Endometrial microvascular endothelial cells (primary cell): ENCODE results near the gene C12orf40.

DNA sequence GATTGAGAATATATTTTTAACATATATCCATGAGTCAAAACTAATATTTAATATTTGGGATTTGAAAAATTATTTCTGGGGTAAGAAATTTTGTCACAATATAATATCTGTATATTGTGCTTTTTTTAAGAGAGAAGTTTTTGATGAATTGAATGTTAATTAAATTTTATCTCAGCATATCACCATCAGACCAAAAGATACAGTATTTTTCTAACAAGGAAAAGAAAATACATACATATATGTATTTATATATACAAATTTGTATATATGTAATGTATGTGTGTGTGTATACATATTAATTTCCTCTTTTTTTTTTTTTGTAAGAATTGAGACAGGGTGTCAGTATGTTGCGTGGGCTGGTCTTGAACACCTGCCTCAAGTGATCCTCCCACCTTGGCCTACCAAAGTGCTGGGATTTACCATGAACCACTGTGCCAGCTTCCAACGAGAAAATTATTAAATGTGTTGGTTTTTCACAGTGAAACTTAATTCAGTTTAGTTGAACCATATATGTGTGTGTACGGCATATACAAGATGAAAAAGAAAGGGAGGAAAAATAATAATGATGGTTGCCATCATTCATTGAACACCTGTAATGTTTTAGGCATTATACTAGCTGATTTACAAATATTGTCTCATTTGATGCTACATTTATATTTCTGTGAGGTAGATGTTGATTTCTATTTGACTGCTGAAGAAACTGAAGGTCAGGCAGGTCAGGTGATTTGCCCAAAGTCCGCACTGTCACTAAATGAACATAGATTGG, 10.3 kb downstream of the ALG10 start:
- RAMPAGE, long total RNA, result no peak

GRCh38 chr12:34335876-34336366, 313.6 kb downstream of the ALG10 start:
- RAMPAGE, long total RNA, result no peak

DNA sequence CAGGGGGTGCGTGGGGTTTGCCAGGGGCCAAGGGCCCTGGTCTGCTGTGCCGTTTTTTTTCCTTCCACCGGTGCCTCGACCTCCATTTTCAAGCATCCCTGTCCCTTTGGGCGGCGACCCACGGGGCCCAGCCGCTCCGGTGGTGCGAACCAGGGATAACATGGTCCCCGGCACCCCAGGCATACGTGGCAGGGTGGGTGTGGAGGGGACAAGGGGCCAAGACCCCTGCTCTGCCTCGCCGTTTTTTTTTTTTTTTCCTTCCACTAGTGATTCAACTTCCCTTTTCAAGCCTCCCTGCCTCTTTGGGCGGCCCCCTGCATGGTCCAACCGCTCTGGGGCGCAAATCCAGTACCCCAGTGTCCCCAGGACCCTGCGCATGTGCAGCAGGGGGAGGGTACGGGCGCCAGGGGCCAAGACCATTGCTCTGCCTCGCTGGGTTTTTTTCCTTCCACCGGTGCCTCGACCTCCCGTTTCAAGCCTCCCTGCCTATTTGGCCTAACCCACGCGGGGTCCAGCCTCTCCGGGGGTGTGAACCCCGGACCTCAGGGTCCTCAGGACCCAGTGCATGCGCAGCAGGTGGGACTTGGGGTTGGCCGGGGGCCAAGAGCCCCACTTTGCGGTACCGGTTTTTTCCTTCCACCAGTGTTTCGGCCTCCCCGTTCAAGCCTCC, 327.0 kb downstream of the ALG10 start:
- RAMPAGE, long total RNA, result no peak

DNA sequence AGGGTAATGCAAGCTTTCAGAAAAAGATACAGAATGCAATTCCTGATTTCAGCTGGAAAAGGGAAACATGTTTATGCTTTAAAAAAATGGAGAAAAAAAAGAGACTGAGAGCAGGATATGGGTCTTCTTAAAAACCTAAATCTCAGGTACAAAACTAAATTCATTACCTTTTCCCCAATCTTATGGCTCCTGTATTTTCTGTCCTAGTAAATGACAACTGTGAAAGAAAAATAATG, 23.7 kb downstream of the CPNE8 start:
- RAMPAGE, long total RNA, result no peak

- RAMPAGE, long total RNA, result no peak
Observed at GRCh38 chr12:39327569-39327910, 115.4 kb downstream of the KIF21A start.

DNA sequence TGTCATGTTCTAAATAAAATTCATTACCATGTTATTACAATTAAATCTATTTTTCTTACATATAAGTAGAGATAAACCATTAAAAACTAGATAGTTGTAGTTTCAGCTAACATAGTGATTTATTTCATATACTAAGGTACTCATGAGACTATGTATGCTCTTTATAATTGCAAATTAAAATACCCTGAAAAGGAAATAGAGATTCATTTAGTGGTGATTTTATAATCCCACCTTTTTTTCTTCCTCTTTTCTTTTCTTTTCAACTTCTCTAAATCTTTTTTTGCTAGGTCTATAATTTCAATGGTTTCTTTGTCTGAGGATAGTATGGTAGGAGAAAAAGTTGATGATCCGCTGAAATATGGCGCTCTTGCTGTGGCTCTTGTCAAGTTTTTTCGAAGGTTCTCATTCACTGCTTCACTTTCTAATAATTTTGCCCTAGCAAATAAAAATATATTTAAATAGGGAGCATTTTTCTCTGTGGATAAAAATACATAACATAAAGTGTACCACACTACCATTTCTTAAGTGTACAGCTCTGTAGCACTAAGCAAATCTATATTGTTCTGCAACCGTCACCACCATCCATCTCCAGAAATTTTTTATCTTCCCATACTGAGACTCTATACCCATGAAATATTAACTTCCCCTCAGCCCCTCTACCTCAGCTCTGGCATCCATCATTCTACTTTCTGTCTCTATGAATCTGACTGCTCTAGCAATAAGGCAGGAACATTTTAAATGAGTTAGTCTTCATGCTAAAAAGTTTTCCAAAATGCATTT, 91.2 kb downstream of the KIF21A start:
- RAMPAGE, long total RNA, result no peak

- RAMPAGE, long total RNA, result no peak
Observed at GRCh38 chr12:39441761-39442265, 1.1 kb downstream of the KIF21A start.

- RAMPAGE, long total RNA, result no peak
Observed at GRCh38 chr12:39467359-39467925, 24.5 kb upstream of the KIF21A start.

DNA sequence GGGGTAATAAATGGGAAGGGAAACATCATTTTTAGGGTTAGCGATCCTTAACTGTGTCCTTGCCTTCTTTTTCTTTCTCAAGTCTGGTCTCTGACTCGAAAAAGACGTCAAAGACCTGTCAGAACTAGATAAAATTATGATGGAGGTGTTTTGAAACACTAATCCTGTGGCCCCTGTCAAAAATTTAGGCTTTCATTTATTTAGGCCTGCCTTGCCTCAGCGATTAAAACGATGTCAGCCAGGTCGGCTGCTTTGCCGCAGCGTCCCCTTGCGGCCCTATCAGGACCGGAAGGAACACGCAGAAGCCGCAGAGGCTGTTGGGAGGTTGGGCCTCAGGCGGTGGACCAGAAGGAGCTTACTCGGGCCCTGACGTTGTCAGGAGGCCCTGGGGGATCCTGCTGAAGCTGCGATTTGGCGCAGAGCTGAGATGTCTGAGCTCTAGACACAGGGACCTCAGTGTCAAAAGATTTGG, at the start of gene C12orf40:
Gene C12orf40 (plus strand): TSS at position 323 of the 472 bp plus-strand sequence.
- RAMPAGE, long total RNA, result no peak

- RAMPAGE, long total RNA, result no peak
Observed at GRCh38 chr12:39831844-39832500, 206.0 kb downstream of the C12orf40 start.

- RAMPAGE, long total RNA, result no peak
Observed at GRCh38 chr12:39978520-39978938, 127.4 kb downstream of the SLC2A13 start.

DNA sequence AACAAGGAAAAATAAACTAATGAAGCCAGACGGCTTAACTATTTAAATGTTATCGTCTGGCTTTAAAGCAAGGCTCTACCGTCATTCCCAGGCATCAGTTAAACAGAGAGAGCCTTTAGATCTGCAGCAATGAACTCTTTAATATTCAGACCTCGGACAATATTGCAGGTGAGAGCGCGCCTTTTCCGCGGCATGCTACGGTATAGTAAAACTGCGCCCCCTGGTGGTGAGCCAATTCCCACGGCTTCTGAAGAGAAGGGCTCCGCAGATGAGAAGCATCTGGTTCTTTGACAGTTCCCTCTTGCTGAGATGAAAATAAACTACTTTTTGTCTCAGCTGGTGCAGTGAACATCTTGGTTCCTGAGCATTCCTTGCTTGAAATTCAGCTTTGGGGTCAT, 1.6 kb upstream of the SLC2A13 start:
- RAMPAGE, long total RNA, result no peak

GRCh38 chr12:40137091-40137627, 31.3 kb upstream of the SLC2A13 start:
- RAMPAGE, long total RNA, result no peak

DNA sequence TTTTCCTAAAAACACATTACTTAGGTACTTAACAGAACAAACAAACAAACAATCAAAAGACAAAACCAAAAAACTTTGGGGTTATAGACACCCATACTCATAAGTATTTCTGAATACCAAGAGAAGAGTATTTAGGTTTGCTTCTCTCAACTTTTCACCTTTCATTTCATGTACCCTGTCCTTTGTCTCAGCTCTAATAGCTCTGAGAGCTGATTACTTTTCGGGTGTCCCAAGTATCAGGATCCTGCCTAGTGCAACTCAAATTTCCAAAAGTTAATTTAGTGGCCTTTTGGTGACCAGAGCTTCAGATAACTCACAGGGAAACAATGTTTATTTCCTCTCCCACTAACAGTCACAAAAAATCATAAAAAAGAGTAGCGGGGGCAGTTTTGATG, 826 bp upstream of the LRRK2 start:
- RAMPAGE, long total RNA, result no peak

GRCh38 chr12:40293000-40293420, 68.2 kb downstream of the LRRK2 start:
- RAMPAGE, long total RNA, result no peak

GRCh38 chr12:40321897-40322555, 97.2 kb downstream of the LRRK2 start:
- RAMPAGE, long total RNA, result no peak

DNA sequence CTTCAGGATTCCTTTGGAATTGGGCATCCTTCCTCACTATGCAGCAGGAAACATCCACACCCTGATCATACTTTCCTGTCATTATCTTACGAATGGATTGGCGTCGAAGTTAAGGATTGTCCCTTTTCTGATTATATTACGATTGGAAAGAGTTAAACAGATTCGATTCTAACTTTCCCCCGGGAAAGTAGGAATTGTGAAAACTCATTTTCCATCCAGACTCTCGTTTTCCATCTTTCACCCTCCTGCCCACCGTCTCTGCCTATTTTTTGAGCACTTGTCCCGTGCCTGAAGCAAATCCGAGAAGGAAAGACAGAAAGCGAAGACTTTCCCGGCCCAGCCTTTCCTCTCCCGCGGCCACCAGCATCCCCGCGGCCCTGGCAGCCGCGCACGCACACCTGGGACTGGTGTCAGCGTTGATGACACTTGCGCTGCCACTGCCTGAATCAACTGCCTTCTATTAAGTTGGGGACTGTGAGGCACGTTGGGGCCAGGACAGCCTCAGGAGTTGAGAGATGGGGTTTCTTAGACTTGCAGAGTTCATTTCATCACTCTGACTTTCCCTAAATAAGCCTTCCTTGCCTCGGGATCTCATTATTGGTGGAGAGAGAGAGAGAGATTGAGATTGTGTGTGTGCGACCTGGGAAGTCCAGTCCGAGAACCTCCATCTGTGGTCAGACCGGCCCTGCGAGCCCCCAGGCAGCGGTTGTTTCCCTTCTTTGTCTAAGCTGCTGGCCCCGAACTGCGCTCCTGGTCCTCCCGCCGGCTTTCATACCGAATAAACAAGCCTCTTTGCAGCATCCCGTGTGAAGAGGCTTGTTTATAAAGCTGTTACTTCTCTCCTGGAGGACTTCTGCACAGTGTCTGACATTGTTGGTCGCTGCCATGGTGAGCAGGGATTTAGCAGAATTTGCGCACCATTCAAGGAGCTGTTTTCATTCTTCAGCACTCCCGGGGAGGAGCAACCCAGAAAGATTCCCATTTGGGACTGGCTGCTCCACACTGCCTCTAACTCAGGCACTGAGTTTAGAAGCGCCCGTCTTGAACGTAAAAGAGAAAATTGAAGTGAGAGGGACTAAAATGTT, 1.4 kb downstream of the PDZRN4 start:
- RAMPAGE, long total RNA, result no peak

GRCh38 chr12:41332283-41332902, 144.3 kb downstream of the PDZRN4 start:
- RAMPAGE, long total RNA, result no peak

DNA sequence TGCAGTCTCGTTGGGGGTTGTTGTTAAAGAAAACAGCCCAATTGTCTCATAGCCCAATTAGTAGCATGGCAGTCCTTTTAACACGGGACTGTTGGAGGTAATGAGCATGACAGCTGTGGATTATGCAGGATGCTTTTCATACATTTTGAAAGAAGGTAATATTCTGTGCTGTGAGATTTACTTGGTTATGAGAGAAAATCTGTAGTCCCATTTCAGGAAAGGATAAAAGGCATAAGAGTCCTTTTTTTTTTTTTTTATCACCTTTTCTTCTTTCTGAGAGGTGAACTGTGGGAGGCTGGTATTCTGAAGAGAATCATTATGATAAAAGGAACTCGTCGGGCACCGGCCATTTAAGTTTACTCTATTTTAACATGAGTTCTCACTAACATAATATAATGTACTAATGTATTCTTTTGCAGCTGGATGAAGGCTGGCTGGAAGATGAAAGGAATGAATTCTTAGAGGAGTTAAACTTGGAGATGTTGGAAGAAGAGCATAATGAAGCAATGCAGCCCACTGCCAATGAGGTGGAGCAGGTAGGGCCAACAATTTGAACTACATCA, 379.3 kb downstream of the PDZRN4 start:
- RAMPAGE, long total RNA, result no peak

DNA sequence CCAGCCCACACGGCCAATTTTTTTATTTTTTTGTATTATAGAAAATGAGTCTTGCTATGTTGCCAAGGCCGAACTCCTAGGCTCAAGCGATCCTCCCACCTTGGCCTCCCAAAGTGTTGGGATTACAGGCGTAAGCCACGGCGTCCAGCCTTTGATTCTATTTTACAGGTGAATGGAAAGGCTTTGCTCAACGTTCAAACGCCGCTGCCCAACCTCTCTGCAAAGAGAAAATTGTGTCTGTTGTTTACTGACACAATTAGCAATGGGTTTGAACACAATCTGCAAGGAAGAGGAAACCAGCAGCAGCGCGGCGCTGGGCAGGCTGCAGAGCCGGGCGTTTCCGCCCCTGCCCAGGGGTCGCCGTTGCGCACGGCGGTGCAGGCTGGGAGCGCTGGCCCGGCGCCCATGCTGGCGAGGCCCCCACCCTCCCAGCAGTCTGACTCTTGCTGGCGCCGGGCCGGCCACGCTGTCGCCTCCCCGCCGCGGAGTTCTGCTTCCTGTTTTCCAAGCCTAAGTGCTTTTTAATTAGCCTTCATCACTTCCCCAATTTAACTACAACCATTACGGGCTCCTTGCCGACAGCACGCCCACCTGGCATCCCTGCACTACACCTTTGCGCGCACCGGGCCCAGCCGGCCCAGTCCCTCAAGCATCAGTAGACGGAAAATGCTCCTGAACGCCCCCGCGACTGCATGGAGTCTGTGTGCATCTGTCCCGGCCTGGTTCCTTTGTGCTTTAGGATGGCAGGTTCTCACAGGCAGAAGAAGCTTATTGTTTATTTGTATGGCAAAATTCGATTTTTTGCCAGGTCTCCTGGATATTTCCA, 212.2 kb downstream of the GXYLT1 start:
- RAMPAGE, long total RNA, result no peak